ENCODE results near the genes GAB3 and IL9R.

GRCh38 chrX:154546108-154546594 lies 495 bp downstream of the G6PD start:
- RRBS, result no CpG with 5 or more reads among the region's 10 CpGs

- RRBS, result 1% methylated on average over 44 of the region's 67 CpGs
Measured at GRCh38 chrX:154750909-154751702, at the start of gene GAB3. TSS of gene GAB3 (minus strand) at chrX:154751077.

DNA sequence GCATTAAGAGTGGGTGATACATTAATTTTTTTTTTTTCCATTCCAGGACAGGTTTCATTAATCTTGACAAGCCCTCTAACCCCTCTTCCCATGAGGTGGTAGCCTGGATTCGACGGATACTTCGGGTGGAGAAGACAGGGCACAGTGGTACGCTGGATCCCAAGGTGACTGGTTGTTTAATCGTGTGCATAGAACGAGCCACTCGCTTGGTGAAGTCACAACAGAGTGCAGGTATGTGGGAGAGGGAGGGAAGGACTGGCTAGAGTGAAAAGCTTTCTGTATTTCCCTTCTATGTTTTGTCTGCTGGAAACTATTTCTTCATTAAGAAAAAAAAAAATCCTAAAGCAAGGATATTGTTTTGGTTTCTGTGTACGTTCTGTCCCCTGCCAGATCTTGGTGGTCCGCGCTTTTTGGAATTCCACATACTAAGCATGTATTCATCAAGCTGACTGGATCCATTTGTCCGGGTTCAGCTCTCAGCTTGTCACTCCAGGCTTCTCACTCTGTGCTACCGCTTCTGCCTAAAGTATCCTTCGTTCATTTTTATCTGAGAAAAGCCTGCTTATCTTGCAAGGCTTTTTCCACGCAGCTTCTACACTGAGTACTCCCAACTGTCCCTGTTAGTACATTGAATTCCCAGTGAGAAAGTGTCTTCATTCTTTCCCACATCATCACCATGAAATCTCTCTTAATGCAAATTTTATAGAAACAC lies 3.7 kb downstream of the DKC1 start:
- RRBS, result no CpG with 5 or more reads among the region's 14 CpGs

DNA sequence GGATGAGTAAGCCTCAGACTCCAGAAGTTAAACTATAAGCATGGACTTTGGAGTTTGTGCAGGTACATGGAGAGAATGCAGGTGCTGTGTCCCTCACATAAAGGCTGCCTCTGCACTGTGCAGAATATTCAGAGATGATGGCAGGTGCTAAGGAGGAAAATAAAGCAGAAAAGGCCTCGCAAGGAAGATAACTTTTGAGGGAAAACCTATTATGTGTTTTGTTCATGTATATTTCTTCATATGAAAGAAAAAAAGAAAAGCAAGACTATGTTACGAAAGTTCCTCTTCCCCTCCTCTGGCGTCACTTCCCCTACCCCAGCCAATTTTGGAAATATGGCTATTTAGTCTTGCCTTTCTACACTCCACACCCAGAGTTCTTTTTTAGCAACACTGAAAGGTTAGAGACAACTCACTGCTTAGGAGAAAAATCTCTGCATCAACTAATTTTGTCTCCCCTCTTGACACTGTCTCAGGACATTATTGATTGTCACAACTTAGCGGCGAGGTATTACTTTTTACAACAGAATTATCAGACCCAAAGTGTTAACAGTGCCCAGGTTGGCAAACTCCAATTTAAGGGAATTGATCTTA lies 4.5 kb downstream of the MPP1 start:
- RRBS, result no CpG with 5 or more reads among the region's 5 CpGs

GRCh38 chrX:154802104-154802531 lies 3.2 kb downstream of the MPP1 start:
- RRBS, result no CpG with 5 or more reads among the region's 6 CpGs

- RRBS, result no CpG with 5 or more reads among the region's 2 CpGs
Measured at GRCh38 chrX:154929892-154930275, 43.7 kb downstream of the F8A1 start.

DNA sequence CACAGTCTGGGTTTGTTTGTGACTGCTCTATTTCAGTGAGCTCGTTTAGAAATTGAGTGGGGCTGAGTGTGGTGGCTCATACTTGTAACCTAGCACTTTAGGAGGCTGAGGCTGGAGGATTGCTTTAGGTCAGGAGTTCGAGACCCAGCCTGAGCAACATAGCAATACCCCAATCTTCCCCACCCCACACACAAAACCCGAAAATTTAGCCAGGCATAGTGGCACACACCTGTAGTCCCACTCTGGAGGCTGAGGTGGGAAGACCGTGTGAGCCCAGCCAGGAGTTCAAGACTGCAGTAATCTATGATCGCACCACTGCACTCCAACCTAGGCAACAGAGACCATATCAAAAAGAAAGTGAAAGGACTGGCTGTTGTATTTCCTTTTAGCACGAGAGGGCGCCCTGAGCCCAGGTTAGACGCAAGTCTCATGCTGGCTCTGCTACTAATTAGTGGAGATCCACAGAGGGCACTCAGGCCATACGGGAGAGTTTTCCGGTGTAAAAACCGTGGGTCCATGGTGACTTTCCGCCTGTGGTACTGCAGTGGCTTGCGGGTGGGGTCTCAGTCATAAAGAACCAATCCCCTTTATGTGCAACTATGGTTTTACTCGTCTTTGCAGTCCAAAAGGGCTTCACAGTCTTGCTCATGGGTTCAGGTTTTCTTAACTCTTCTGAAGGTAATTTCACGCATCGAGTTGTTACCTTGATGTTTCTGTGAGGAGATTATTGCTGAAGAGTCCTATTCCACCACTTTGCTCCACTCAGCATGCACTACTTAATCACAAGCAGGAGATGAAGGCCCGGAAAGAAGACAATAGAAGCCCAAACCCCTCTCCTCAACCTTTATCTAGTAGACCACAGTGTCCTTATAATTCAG lies 41.7 kb downstream of the F8 start:
- RRBS, result no CpG with 5 or more reads among the region's 17 CpGs

GRCh38 chrX:155028788-155029470 lies 2.3 kb downstream of the FUNDC2 start:
- RRBS, result no CpG with 5 or more reads among the region's 3 CpGs

DNA sequence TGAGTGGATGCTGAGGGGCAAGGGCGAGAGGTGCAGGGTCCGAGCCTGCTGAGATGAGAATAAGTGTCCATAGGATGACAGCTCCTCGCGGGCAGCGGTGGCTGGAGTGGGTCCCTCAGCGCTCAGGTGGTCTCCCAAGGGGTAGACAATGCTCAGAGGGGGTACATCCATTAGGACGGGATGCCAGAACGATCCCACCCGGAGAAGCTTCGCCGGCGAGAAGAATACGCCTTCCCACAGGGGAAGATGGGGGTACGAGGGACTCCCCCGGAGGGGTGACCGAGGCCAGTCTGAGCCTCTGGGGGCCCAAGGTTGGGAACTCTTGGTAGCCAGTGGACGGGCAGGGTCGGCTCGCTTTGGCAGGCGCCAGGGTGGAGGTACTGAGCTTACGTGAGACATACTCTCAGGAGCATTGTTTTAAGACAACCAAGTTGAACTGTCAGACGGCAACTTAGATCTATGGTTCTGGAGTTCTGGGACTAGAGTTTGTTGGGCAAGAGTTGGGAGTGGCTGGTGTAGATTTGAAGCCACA lies 15.8 kb downstream of the BRCC3 start:
- RRBS, result 100% methylated on average over 5 of the region's 22 CpGs

DNA sequence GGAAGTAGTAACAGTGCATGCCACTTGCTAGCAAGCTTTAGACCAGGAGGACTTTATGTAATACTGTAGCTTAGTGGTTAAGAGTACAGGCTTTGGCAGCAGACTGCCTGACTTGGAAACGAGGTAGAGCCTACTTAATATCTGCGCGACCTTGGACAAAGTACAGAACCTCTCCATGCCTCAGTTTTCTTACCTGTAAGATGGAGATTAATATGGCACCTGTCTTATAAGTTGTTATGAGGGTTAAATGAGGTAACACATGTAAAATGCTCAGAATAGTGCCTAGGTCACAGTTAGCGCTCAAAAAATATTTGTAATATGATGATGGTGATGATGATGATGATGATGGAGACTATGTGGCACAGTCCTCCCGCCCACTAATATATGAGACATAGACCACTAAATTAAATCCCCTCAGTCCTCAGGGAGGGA lies 27.3 kb upstream of the VBP1 start:
- RRBS, result no CpG with 5 or more reads among the region's 5 CpGs

DNA sequence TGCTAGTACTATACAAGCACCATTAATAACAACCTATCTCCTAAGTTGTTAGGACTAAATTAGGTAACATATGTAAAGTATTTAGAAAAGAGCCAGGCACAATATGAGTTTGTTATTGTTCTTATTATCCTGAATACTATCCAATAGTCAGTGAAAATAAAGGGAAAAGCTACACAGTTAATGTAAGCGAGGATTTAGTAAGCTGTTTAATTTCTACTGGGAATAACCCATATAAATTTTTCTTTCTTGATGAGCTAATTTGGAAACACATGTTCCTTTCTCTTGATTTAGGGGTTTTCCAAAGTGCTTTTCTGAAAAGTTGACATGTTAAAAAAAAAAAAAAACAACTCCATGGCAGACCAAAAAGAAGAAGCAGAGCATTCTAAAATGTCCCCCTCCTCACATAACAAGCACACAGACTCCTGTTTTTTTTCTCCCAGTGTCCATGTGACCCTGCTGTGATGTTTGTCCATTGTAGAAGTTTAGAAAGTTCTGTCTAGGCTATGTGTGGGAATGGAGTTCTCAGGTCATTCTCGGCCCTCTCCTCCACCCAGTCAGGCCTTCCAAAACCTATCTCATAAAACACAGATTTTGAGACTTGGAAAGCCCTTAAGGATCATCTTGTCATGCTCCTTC lies 895 bp downstream of the CLIC2 start:
- RRBS, result no CpG with 5 or more reads among the region's 2 CpGs

DNA sequence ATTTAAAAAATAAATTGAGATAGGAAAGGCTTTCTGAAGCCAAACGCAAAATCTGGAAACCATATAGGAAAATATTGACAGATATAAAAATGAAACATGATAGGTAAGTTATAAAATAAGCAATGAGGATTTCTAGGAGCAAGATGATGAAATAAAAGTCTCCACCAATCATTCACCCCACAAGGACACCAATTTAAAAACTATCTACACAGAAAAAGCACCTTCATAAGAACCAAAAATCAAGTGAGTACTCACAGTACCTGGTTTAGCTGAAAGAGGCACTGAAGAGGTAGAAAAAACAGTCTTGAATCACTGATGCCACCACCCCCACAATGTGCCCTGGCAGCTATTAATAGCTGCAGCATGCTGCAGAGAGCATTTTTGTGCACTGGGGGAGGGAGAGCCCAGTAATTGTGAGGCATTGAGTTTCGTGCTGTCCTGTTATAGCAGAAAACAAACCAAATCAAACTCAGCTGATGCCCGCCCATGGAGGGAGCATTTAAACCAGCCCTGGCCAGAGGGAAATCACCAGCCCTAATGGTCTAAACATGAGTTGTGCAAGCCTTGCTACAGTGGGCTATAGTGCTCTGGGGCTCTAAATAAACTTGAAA lies 106.1 kb upstream of the TMLHE start:
- RRBS, result no CpG with 5 or more reads among the region's 3 CpGs

GRCh38 chrX:155997296-155998031 lies at the start of gene IL9R:
TSS of gene IL9R (plus strand) at chrX:155997696.
- RRBS, result no CpG with 5 or more reads among the region's 7 CpGs